PC-3 (cell line): Measurements from ENCODE around the genes CMTM7 and TRIM71.

GRCh38 chr3:31704864-31705296 is 172.2 kb downstream of the STT3B start:
- RAMPAGE, long total RNA, result no peak

GRCh38 chr3:31957137-31957619 is 23.9 kb downstream of the OSBPL10 start:
- RAMPAGE, long total RNA, result no peak

DNA sequence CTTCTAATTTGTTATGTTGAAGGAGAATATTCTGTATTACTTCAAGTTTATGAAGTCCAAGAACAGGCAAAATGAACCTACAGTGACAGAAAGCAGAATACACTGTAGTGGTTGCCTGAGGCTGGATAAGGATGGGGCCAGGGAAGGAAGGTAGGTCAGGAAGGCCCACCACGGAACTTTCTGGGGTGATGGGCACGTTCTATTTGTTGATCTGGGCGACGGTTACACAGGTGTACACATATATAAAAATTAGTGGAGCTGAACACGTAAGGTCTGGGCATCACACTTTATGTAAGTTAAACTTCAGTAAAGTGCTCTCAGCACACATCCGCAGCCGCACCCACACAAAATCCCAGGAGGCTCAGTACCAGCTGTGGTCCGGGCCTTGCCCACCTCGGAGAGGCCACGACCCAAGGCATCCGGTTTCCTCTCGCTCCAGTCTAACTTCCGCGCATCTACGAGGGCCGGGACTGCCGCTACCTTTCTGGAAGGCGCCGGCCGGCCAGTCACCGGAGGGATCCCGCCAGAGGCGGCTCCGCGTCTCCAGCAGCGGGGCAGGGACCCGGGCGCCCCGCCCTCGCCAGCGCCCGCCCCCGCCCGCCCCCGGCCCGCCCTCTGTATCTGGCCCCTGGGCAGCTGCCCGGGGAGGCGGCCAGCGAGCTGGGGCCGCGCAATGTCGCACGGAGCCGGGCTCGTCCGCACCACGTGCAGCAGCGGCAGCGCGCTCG is at the start of gene CMTM7:
CMTM7 (plus strand) TSS at position 620 of the 728 bp plus-strand sequence.
- RAMPAGE, long total RNA, result no peak

- RAMPAGE, long total RNA, result no peak
Observed at GRCh38 chr3:32428360-32428843, 36.7 kb downstream of the CMTM7 start.

DNA sequence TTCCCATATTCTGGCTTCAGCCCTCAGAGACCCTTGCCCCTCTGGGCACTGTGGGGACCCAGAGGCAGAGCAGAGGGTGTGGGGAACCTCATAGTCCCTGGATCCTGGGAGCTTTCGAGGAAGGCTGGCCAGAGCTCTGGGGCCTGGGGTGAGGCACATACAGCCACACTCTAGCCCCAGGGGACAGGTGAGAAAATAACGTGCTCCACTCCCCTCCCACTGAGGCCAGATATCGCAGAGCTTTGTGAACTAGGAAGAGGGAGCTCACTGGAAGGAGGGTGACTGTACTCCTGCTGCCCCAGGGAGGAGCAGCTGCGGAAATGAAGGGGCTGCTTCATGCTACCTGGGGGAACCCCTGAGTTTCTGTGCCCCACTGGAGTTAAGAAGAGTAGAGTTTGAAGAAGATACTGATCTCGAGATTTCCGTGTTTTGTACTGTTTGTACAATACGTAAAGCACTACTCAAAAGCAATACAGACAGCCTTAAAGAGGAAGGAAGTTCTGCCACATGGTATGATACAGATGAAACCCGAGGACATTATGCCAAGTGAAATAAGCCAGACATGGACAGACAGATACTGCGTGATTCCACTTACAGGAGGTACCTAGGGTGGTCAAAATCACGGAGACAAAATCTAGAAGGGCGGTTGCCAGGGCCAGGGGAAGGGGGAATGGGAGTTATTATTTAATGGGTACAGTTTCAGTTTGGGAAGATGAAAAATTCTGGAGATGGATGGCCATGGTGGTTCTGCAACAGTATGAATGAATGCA is 44.6 kb downstream of the CMTM6 start:
- RAMPAGE, long total RNA, result no peak

DNA sequence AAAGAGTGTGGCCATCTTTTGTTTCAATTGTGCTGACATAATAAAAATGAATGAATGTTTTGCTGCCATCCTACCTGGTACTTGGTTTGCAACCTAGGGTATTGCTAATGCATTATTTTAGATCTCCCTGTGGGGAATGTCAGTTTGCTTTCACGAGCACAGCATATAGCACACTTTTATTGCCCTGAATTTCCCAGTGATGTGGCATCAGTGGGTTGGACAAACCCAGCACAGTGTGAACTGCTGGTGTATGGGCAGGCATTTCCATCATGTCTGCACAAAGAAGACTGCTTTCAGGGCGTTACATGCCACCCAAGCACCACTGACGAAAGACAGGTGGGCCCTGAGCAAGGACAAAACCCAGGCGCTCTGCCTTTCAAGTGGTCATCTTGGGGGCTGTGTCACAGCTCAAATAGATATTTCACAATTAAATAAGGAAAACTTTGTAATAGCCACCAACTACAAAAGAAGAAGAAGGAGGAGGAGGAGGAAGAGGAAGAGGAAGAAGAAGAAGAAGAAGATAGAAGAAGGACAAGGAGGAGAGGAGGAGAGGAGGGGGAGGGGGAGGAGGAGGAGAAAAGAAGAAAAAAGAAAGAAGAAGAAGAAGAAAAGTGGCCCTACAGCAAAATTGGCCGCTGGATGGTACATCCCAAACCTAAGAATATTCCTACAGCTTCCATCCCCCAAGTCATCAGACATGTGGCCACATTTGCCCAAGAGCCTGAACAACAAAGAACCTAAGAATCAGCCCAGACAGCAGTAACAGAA is 31.9 kb downstream of the CMTM6 start:
- RAMPAGE, long total RNA, result no peak

GRCh38 chr3:32501865-32502685 is 577 bp downstream of the CMTM6 start:
- RAMPAGE, long total RNA, result no peak

DNA sequence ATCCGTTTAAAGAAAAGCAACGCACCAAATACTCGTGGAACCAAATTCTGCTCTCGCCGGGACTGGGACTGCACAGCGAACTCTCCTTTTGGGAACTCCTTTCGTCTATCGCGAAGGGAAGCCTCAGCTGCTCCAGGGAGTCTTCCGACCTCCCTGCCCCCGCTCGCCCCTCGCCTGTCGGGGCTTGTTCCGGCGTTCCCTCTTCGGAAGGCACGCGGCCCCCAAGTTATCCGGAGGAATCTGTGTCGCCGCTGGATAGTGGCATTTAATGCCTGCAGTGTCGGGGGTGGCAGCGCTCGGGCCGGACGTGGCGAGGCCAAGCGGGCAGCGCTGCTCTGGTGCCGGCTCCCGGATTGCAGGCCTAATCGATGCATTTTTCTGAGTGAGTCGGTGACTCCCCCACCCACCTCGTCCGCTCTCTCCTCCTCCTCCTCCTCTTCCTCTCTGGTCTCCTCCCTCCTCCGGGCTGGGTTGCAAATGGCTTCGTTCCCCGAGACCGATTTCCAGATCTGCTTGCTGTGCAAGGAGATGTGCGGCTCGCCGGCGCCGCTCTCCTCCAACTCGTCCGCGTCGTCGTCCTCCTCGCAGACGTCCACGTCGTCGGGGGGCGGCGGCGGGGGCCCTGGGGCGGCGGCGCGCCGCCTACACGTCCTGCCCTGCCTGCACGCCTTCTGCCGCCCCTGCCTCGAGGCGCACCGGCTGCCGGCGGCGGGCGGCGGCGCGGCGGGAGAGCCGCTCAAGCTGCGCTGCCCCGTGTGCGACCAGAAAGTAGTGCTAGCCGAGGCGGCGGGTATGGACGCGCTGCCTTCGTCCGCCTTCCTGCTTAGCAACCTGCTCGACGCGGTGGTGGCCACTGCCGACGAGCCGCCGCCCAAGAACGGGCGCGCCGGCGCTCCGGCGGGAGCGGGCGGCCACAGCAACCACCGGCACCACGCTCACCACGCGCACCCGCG is at the start of gene TRIM71:
TRIM71 (plus strand) TSS at position 394 of the 953 bp plus-strand sequence.
- RAMPAGE, long total RNA, result no peak

GRCh38 chr3:32821129-32821530 is 3.3 kb downstream of the TRIM71 start:
- RAMPAGE, long total RNA, result no peak

DNA sequence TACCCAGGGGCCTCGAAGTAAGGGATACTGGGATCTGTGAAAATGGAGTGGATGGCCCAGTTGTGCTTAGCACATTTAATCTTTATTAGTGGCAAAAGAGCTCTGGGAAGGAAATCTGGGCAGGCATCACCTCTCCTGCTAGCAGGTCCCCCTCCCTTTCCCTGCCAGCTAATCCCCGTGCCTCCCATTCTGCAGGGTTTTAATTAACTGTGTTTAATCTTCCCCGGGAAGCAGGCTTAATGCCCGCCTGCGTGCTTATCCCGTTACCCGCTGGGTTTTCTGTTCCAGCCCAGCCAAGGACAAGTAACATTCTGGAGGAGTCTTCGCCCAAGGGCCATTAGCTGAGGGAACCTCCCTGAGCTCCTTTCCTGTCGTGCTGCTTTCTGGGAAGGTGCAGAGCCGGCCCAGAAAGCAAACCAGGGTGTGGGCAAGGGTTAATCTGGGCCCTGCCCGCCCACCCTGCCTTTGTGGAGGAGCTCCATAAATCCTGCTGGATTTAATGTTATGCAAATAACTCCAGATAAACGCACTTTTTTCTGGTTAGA is 25.7 kb downstream of the TRIM71 start:
- RAMPAGE, long total RNA, result no peak

- RAMPAGE, long total RNA, result no peak
Observed at GRCh38 chr3:32902834-32903405, 48.5 kb upstream of the CCR4 start.

DNA sequence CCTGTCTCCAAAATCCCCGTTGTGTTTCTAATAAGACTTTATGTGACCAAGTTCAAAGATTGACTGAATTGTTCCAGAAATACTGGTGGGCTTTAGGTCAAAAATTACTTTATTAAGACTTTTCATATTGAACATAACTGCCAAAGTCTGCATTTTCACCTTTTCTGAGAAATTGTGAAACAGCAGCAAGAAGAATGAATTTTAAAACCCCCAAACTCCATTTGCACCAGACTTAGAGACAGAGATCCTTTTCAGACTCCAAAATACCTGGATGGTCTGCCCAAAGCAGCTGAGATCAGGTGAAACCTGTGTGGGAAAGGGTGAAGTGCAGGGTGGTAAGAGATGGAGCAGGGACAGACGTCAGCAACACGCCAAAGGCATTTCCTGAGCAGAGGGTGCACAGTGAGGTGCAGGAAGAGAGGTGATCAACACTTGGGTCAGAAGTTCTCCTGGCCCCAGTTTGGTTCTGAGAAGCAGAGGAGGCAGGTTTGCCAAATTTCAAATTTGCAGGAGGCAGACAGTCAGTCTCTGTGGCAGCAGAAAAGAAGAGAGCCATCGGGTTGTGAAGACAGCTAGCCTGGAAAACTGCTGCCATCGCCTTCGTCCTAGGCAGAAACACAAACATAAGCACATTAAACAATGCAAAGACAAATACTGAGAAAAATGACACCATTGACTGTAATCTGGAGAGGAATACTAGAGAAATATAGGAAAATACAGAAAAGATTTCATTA is 9.7 kb downstream of the CCR4 start:
- RAMPAGE, long total RNA, result no peak

- RAMPAGE, long total RNA, result no peak
Observed at GRCh38 chr3:33134115-33134384, 20.2 kb downstream of the CRTAP start.

DNA sequence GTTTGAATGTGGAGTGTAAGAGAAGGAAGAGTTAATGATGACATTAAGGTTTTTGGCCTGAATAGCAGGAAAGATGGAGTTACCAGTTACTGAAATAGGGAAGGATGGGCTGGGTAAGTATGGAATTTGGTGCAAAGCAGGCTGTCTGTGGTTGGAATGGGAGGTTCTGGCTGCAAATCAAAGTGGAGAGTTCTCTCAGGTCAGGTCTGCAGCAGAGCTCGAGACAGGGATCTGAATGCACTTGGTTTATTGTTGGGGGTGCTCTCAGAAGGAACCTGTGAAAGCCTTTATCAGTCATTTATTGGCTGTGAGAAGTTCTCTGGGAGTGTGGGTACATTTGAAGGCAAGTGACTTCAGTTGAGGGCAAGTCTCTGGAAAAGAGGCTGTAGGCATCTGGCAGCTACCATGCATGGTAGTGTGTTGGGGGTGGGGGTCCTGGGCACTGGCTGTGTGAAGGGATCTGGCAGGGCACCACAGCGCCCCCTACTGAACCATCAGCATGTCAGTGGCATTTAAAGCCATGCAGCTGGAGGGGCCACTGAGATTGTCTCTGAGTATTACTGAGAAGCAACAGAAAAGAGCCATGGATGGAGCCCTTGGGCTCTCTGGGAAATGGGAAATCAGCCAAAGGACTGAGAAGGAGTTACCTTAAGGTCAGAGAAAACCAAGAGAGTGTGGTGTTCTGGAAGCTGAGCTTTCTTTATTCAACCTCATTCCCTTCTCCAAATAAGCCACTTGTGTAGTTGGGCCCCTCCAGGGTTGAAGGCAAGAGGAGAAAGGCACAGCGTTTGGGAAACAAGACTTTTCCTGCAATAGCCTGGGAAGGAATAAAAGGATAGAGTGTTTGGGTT is 30.6 kb downstream of the CRTAP start:
- RAMPAGE, long total RNA, result no peak

- RAMPAGE, long total RNA, result no peak
Observed at GRCh38 chr3:33396853-33397639, 43.2 kb downstream of the UBP1 start.

GRCh38 chr3:33644189-33644958 is 73.7 kb downstream of the CLASP2 start:
- RAMPAGE, long total RNA, result no peak

GRCh38 chr3:33652721-33653359 is 65.2 kb downstream of the CLASP2 start:
- RAMPAGE, long total RNA, result no peak

DNA sequence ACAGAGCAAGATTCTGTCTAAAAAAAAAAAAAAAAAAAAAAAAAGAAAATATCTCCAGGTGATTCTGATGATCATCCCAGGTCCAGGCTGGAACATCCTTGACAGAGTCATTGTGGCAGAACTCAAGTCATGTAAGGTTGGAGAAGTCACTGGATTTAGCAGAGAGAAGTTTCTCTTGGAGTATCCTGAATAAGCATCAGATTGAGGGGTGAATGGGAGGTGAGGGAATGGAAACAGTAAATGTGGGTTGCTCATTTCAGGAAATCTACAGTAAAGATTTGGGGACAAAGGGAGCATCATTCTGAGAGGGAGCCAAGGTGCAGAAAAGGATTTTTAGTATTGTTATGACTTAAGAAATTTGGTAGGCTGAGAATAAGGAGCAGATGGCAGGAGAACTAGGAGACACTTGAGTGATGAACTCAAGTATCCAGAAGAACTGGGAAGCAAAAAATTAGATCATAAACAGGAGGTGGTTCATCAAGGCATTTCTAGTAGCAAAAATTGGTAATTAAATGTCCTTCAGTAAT is 18.1 kb downstream of the PDCD6IP start:
- RAMPAGE, long total RNA, result no peak

- RAMPAGE, long total RNA, result no peak
Observed at GRCh38 chr3:35505078-35505665, 134.2 kb upstream of the ARPP21 start.

DNA sequence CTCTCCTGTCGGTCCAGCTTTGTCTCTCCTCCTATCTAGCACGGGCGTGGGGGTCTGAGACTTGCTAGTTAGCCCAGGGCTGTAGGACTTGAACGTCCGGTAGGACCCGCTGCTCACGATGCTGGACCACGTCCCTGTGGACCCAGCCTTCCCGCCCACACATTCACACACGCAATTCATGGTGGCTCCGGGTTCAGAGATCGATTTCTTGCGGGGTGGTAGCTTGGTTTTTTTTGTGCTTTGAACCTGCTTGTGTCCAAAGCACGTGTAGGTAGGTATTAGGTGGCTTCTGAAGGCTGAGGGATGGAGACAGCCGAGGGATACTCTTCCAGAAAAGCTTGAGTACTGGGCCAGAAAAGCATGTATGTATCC is 480 bp downstream of the STAC start:
- RAMPAGE, long total RNA, result no peak